Foreskin keratinocyte (primary cell): ENCODE measurements around the genes ID3 and GALE.

- RAMPAGE, total RNA: no peak
Observed at GRCh38 chr1:22773869-22774648, 63.4 kb downstream of the EPHB2 start.

GRCh38 chr1:22794484-22795010, 83.9 kb downstream of the EPHB2 start:
- RAMPAGE, total RNA: no peak

- RAMPAGE, total RNA: no peak
Observed at GRCh38 chr1:23068327-23068913, 49.2 kb downstream of the KDM1A start.

DNA sequence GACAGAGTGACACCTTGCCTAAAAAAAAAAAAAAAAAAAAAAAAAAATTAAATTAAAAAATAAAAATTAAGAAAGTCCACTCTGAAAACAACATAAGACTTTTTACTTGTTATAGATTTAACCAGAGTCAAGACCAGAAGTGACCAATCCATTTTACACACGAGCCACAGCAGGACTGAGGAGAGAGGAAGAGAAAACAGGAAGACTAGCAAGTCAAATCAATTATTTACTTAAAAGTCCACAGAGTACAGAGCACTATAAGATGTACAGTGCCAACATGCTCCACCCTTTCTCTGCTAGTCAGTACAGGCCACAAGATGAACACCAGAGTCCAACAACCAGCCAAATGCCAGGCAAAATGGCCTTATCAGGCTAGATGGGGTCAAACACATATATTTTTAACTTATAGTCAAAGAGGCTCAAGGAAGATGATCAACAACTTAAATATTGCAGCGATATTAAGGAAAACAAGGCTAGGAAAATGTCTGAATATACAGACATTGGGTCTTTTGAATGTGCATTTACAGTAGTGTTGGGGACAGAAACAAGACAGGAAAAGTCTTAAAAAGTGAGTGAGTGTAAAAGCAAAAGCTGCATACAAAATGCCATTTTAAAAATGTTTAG, 68.1 kb downstream of the HTR1D start:
- RAMPAGE, total RNA: no peak

DNA sequence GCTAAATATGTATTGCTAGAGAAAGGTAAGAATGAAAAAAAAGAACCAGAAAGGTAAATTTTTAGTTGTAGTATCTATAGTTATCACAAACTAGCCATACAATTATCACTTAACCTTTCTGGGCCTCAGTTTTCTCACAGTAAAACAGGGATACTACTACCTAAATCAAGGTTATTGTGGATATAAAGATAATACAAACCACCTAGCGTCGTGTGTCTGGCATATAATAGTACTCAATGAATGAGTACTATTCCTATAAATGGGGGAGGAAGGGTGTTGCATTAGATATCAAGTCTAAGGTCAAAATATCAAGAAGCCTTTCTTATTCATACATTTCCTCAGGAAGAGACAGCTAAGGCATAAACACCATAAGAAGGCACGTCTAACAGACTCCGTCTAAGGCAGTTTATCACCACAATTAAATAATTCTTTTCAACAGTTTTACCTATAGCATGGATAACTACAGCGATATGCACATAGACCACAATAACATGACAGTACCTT, 53.3 kb downstream of the HNRNPR start:
- RAMPAGE, total RNA: no peak

DNA sequence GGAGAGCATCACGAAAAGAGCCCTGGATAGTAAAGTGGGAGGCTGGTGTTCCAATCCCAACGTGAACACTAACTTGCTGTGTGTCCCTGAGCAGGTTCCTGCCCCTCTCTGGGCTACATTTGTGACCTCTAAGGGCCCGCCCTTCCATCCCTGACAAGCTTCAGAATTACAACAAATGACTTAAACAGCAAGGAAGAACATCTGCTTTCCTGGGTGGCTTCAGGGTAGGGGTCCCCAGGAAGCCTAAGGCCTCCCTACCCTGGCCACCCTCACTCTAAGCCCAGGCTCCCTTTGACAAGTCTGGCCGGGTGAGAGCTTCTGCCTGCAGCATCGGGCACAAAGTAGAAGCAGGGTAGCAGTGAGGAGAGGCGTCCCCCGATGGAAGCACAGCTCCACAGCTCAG, 5.6 kb downstream of the ID3 start:
- RAMPAGE, total RNA: no peak

GRCh38 chr1:23558763-23559730, at the start of gene ID3:
Gene ID3 (minus strand): TSS chr1:23559501.
- RAMPAGE, total RNA: no peak

GRCh38 chr1:23787142-23787741, 3.7 kb upstream of the LYPLA2 start:
- RAMPAGE, total RNA: no peak

DNA sequence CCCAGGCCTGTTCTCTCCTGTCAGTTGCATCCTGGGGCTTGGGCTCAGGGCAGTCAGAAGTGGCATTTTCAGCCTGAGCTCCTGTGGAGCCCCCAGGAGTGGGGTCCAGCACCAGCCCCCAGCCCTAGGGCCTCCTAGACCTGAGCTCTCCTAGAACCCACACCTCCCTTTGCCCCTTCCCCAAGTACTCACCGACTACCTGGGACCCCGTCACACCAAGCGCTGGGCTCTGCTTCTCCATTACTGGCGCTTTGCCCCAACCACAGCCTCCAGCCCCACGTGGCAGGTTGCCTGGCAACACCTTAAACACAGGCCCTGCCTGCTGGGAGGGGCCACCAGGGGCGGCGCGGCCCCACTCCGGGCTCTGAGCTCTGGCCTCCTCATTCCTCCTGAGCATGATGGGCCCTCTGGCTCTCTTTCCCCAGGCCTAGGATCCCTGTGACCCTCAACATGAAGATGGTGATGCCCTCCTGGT, 2.4 kb downstream of the LYPLA2 start:
- RAMPAGE, total RNA: no peak

GRCh38 chr1:23800624-23801205, at the start of gene GALE:
Gene GALE (minus strand): TSS chr1:23800754.
- RAMPAGE, total RNA: start-site peak on the minus strand at chr1:23800755-23800778, 138 and 156 reads in 2 replicates

DNA sequence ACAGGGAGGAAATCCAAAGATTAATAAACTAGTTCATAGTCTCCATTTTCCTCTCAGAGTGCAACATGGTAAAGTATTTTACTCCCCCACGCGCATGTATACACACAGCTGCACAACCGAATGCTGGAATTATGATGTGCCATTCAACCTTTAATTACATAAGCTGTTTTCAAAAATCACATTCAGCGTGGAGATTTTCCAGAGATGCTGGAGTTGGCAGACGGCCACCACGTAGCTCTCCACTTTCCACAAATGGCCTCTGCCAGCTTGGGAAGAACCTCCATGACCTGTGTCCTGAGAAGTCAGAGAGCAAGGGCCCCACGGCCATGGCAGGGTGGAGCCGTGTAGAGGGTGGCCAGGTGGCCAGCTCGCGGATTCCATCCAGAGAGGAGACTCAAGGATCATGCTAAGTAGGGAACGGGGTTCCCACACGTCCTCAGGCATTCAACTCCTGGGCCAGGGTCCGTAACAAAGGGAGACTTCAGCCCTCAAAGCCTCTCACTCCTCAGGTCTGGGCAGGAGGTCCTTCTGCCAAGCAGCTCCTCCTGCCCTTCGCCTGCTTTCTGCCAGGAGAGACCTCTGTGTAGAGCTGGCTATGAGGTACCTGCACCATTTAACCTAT, 1.3 kb upstream of the GALE start:
- RAMPAGE, total RNA: no peak

DNA sequence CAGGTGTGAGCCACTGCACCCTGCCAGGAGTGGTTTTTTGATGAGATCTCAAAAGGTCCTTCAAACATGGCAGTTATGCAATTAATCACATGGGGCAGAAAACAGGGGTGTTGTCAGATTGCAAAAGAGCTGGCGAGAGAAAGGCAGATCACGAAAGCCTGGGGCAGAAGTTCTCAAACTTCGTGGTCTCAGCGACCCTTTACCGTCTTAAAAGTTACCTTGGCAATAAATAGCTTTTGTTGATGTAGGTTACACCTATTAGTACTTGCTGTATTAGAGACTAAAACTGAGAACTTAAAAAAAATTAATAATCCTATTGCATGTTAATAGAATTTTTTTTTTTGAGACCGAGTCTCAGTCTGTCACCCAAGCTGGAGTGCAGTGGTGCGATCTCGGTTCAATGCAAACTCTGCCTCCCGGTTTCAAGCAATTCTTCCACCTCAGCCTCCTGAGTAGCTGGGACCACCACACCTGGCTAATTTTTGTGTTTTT, 16.0 kb downstream of the CNR2 start:
- RAMPAGE, total RNA: no peak

- RAMPAGE, total RNA: no peak
Observed at GRCh38 chr1:23910869-23911332, 2.3 kb downstream of the CNR2 start.

- RAMPAGE, total RNA: no peak
Observed at GRCh38 chr1:23936450-23937118, 23.0 kb upstream of the PNRC2 start.

GRCh38 chr1:24021411-24022254, 41.5 kb upstream of the SRSF10 start:
- RAMPAGE, total RNA: no peak

- RAMPAGE, total RNA: no peak
Observed at GRCh38 chr1:24119825-24121056, 8.3 kb upstream of the MYOM3 start.

GRCh38 chr1:24149799-24150132, 6.8 kb upstream of the IL22RA1 start:
- RAMPAGE, total RNA: no peak

GRCh38 chr1:24201820-24202512, 14.9 kb upstream of the IFNLR1 start:
- RAMPAGE, total RNA: no peak

DNA sequence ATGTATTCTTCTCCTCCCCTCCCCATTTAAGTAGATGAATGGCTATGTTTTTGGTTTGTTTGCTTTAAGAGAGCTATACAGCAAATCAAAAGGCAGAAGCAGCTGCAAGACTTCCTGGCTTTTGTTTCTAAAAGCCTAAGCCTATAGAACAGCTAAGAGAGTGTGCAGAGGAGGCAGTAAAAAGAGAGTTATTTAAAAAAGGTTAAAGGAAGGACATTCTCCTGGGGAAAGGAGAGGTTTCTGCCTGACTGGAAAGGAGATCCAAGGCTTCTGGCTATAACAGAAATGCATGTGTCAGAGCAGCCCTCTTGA, 20.3 kb downstream of the STPG1 start:
- RAMPAGE, total RNA: no peak

DNA sequence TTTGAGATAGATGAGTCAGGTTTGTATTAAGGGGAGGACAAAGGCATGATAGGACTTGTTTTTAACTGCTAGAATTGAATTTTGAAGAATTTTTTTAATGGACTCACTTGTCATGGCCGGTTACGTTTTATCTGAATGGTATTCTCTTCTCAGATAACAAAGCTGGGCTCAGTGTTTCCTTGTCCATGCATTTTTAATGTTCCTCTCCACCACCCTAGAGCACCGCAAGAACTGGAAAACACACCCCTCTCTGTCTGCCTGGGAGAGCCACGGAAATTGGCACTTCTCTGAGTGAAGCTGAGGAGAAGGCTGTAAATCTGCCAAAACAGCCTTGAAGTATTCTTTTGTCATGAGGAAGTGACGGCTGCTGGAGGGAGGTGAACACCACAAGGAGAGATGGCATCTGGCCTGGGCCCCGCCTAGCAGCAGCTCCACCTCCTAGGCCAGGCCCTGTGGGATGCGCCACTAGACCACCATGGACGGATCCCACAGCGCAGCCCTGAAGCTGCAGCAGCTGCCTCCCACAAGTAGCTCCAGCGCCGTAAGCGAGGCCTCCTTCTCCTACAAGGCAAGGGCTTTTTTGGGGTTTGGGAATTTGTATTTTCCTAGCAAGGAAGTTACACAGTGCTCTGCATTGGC, 3.6 kb downstream of the NIPAL3 start:
- RAMPAGE, total RNA: no peak